WTC11 (cell line): ENCODE results near the gene INPP5F.

DNA sequence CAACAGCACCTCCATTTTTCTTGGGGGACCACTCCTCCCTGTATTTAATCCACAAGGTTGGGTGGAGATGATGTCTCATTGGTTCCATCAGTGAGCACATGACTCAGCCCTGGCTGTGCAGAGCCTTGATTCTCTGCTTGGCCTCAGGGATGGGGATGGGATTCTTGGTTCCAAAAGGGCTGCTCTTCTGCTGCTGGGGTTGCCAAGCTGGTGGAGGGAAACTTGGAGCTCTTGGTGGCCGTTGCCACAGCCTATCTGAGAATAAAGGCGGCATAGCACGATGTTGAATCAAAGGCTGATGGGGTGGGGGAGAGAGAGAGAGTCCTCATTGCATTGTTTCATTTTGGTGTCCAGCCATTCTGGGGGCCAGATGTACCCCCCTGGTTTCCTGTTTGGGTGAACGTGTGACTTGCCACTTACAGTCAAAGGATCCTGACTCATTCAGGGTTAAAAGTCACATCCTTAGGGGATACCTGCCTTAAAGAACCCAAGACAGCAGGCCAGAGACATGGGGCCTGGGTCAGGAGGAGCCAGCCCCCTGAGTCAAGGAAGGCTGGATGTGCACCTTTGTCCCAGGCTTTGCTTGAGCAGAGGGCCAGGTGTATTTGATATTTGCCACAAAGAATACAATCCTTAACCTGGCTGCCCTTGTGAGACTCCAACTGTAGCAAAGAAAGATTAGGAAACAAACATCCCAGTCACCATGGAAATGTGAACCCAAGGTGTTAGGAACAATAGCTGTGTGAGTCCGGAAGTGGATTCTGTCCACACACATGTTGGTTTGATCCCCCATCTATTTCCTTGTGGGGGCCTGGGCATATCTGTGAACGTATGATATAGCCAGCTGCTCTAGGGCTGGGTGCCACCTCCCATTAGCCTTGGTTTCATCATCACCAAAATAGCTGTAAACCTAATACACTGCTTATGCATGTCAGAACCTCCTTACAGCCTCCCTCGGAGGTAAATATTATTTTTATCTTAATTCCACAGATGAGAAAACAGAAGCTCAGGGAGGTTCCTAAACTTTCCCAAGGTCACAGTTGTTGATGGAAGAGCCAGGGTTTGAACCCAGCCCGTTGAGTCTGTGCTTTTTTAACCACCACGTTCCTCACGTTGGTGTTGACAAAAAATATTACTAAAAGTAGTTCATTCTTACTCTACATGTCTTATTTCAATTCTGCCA lies 26.2 kb downstream of the GRK5 start:
- PRO-cap: no peak

- PRO-cap: no peak
Measured at GRCh38 chr10:119239136-119239335, 31.7 kb downstream of the GRK5 start.

- PRO-cap: no peak
Measured at GRCh38 chr10:119306558-119307136, 99.3 kb downstream of the GRK5 start.

GRCh38 chr10:119318586-119319300 lies 111.4 kb downstream of the GRK5 start:
- PRO-cap: no peak

GRCh38 chr10:119330877-119331845 lies 123.8 kb downstream of the GRK5 start:
- PRO-cap: no peak

- PRO-cap: no peak
Measured at GRCh38 chr10:119369053-119370017, 162.0 kb downstream of the GRK5 start.

- PRO-cap: no peak
Measured at GRCh38 chr10:119386454-119387029, 156.0 kb downstream of the RGS10 start.

DNA sequence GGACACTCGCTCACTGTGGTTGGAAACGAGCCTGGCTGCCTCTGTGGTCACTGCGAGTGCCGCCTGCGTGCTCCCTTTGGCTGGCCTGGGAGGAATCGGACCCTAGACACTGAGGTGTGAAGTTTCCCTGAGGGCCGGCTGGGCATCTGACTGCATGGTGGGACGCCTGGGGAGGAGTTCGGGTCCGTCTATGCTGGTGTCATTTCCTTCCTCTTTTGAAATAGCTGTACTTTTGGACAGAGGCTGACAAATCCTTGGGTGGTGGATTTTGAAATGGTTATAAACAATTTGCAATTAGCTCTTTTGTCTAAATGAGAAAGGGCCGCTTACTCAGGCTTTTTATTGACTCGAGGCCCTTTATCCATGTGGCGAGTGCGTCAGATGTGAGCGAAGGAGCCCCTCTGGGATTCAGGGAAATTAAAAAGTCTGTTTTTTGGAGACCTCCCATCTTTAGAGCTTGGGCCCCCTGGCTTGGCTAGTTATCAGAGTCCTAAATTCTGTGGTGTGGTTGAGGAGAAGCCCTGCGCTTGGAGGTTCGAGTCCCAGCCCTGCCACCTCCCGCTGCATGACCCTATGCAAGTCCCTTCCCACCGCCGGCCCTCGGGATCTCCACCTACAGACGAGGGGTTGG lies 147.1 kb downstream of the RGS10 start:
- PRO-cap: no peak

GRCh38 chr10:119408661-119409733 lies 133.5 kb downstream of the RGS10 start:
- PRO-cap: no peak

- PRO-cap: no peak
Measured at GRCh38 chr10:119421955-119422504, 120.5 kb downstream of the RGS10 start.

DNA sequence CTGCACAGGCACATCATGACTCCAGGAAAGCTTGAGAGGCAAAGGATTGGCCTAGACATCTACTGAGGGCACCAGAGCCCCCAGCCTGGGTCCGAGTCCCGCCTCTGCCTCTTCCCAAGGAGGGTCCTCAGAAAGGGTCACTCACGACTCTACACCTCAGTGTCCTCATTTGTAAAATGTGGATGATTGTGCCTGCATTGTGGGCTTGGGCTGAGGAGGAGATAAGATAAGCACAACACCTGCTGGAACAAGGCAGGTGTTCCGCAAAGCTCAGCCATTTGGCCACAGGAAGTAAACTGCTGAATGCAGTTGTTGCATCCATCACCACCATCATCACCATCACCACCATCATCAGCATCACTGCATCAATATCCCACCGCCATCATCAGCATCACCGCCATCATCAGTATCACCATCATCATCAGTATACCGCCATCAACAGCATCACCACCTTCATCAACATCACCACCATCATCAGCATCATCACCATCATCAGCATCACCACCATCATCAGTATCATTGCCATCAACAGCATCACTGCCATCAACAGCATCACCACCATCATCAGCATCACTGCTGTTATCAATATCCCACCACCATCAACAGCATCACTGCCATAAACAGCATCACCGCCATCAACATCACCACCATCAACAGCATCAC lies 116.0 kb downstream of the RGS10 start:
- PRO-cap: no peak

- PRO-cap: no peak
Measured at GRCh38 chr10:119436593-119437267, 105.8 kb downstream of the RGS10 start.

DNA sequence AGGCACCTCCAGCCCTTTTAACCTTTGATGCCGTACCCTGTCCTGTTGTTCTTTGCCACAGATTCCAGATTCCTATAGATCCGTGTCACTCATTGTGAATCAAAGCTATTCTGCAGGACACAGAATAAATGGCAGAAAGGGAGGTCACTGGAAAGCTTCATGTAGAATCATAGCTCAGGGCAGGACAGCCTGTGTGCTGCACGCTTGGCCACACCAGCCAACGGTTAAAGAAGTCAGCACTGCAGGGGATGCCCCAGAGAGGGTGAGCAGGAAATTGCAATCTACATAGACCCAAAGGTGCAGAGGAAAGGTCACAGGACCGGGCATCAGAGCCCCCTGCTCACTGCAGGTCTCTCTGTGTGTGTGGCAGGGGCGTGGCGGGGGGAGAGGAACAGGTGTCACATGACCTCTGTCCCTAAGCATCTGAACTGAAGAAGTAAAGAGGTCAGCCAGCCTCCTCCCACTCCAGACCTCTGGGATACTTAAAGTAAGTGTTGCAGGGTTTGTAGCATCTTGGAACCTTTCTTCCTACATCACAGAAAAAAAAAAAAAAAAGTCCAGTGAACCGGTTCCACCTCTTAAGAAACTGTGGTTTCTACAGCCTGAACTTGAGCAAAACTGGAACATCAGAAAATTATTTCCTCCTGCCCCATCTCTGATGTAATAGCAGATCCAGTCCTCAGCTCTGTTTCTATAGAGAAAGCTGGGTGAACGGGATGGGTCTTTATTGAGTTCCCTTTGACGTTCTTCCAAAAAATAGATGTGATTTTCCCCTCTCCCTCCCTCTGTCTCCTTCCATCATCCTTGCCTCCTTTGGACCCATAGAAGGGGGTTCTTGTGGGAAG lies 64.3 kb downstream of the RGS10 start:
- PRO-cap: no peak

GRCh38 chr10:119501634-119502181 lies 40.8 kb downstream of the RGS10 start:
- PRO-cap: no peak

- PRO-cap: no peak
Measured at GRCh38 chr10:119509914-119510720, 32.4 kb downstream of the RGS10 start.

GRCh38 chr10:119541941-119542058 lies 719 bp downstream of the RGS10 start:
- PRO-cap: no peak

DNA sequence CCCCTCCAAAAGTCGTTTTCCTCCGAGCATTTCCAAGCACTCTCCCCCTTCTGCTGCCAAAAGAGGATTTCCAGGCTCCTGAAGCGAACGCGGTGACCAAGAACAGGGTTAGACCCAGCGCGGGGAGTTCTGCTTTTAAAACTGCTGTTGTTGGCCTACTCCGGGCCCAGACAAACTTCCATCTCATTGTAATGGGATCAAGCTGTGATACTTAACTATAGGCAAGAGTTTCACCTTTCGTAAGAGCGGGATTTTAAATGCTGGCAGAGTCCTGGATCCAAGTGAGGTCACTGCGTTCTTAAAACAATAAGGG lies 1.5 kb upstream of the RGS10 start:
- PRO-cap: no peak

DNA sequence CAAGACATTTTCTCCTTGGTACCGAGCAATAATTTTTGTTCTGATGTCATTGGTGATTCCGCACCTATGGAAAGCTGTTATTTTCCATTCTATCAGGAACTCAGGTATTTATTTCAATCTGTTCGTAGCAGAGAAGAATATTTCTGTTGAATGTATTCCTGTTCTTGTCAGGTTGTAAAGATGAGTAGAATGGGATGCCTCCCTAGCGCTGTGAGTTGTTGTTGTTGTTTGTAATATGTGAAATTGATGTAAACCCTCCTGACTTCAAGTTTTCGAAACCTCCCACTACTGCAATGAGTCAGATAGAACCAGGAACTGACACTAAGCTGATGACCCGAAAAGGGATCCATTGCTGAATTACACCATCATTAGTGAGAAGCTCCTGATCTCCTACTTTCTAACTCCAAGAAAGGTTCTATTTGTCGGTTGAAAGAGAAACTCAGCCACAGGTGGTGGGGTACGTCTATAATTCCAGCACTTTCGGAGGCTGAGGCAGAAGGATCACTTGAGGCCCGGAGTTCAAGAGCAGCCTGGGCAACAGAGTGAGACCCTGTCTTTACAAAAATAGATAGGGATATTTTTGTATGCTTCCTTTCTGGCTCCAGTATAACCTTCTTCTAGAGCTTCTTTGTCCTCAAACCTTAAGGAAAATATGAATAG lies 21.4 kb upstream of the INPP5F start:
- PRO-cap: no peak

DNA sequence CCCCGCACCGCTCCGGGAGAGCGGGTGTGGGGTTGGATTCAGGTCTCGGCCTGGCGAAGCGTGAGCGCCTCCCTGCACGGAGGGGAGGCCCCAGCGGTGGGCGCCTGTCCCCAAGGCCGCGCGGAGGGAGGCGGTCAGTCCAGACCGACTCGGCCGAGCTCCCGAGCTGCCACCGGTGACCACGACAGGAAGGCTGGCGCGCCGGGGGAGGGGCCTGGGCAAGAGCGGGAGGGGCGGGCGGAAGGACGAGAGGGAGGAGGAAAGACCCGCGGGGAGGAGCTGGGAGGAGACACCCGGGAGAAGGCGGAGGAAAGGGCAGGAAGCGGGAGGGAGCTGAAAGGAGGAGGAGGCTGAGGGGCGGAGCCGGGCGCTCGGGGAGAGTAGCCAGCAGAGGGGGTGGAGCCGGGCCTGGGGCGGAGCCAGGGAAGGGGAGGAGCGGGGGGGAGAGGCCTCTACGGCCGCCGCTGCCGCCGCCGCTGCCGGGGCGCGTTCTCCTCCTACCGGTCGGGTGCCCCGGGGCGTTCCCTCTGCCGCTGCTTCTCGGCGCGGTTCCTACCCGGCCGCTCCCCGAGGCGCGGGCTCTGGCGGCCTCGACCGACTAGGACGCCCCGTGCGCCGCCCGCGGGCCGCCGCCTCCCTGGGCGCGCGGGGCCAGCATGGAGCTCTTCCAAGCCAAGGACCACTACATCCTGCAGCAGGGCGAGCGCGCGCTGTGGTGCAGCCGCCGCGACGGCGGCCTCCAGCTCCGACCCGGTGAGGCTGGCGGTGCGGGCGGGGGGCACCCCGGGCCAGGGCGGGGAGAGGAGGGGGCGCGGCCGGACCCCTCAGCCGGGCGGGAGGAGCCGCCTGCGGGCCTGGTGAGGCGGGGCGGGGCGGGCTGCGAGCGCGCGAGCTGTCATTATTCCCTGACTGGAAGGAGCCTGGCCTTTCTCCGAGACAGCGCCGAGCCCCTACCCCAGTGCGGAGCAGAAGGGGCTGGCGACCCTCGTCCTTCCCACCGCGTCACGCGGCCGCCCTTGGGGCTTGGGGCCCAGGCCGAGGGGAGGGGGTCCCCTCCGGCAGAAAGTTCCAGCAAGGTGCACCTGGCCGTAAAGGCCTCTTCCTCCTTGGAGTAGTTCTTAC lies at the start of gene INPP5F:
TSS of gene INPP5F (plus strand) at position 444 of the 1,122 bp plus-strand sequence.
- PRO-cap: bidirectional peak, plus-strand start at position 445 of the sequence, minus-strand start at position 195 of the sequence; bidirectional peak, plus-strand start at position 682 of the sequence, minus-strand start at position 717 of the sequence

DNA sequence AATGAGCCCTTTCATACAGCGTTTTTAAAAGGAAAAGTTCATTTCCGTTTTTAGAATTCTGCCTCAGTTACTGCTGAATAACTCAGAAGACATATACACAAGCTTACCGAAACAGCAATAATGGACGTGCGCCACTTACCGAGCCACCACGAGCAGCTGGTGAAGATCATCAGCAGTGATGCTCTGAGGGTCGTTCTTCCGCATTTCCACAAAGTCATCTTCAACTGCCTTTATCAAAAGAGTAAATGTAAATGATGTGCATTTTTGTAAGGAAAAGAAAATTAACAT lies 40.8 kb downstream of the MCMBP start:
- PRO-cap: no peak